HepG2 (cell line): ENCODE measurements around a stretch of chr3.

DNA sequence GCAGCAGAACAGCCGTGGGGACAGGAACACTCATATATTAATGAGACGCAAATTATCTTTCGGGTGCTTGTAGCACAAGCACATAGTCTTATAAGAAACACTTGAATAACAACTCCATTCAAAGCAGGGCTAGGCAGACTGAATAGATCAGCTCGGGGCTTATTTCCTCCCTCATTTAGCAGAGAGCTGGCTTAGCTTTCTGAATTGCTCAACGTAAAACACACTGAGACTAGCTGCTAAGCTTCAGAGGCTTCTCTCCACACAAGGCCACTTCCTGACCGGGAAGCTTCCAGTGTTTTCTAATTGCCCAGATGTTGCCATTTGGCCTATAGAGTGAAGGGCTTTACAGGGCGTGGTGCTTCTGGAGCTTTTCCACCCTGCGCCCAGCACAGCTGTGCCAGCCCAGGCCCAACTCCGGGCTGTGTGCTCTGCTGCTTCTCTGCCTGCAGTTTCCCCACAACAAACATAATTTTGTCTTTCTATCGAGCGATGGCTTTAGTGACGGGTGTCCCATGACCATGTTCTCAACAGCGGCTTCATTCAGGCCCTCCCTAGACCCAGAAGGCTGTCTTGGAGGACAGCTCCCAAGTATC lies 16.6 kb downstream of the FAM240A start:
- RRBS, 2 experiments = no CpG with 5 or more reads among the region's 13 CpGs
CAGE:
- cytosol, long polyA minus RNA = no peak
- cytosol, long polyA plus RNA = no peak
- long polyA plus RNA = no peak
- nucleus, long polyA minus RNA = no peak
- nucleus, long polyA plus RNA = no peak

- RRBS, 2 experiments = no CpG with 5 or more reads among the region's 33 CpGs
CAGE:
- cytosol, long polyA minus RNA = no peak
- cytosol, long polyA plus RNA = no peak
- long polyA plus RNA = no peak
- nucleus, long polyA minus RNA = no peak
- nucleus, long polyA plus RNA = no peak
These were observed 17.4 kb downstream of the FAM240A start for GRCh38 chr3:46629444-46630398.

- RRBS, 2 experiments = no CpG with 5 or more reads among the region's 3 CpGs
CAGE:
- cytosol, long polyA minus RNA = no peak
- cytosol, long polyA plus RNA = no peak
- long polyA plus RNA = no peak
- nucleus, long polyA minus RNA = no peak
- nucleus, long polyA plus RNA = no peak
These were observed 2.7 kb upstream of the ALS2CL start for GRCh38 chr3:46696125-46696647.

GRCh38 chr3:46699920-46700280 lies 1.3 kb upstream of the TMIE start:
- RRBS, 2 experiments = no CpG with 5 or more reads among the region's 5 CpGs
CAGE:
- cytosol, long polyA minus RNA = no peak
- cytosol, long polyA plus RNA = no peak
- long polyA plus RNA = no peak
- nucleus, long polyA minus RNA = no peak
- nucleus, long polyA plus RNA = no peak

DNA sequence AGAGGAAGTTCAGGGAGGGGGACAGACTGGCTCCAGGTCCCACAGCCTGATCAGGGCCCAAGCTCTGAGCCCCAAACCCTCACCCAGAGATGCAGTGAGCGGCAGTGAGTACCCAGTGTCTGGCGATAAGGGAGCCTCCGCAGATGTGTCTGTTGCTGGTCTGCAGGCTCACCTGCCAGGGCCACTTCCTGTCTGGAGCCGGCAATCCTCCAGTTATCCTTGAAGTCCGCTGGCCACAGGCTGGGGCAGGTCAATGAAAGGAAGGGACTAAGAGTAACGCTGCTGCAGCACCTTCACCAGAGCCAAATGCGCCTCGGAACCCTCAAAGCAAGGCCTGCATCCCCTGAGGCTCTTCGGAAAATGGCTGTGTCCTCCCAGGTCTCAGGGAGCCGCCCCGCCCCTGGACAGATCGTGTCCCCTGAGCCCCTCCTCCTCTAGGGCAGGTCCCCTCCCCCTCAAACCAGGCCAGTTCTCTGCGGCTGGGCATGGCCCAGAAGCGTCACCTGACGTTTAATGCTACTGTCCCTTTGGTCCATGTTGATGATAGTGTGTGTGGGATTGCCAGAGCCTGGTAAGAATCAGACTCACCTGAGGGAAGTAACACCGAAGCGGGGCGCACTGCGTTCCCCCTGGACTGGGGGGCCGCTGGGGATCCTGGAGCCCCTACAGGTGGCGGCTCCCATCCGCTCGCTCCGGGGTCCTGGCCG lies 51.5 kb downstream of the MYL3 start:
- RRBS, 2 experiments = 81 to 91% methylated on average over 2 of the region's 25 CpGs
CAGE:
- cytosol, long polyA minus RNA = no peak
- cytosol, long polyA plus RNA = no peak
- long polyA plus RNA = no peak
- nucleus, long polyA minus RNA = no peak
- nucleus, long polyA plus RNA = no peak

- RRBS, 2 experiments = no CpG with 5 or more reads among the region's 6 CpGs
CAGE:
- cytosol, long polyA minus RNA = no peak
- cytosol, long polyA plus RNA = no peak
- long polyA plus RNA = no peak
- nucleus, long polyA minus RNA = no peak
- nucleus, long polyA plus RNA = no peak
These were observed 11.0 kb downstream of the MYL3 start for GRCh38 chr3:46852331-46852580.

DNA sequence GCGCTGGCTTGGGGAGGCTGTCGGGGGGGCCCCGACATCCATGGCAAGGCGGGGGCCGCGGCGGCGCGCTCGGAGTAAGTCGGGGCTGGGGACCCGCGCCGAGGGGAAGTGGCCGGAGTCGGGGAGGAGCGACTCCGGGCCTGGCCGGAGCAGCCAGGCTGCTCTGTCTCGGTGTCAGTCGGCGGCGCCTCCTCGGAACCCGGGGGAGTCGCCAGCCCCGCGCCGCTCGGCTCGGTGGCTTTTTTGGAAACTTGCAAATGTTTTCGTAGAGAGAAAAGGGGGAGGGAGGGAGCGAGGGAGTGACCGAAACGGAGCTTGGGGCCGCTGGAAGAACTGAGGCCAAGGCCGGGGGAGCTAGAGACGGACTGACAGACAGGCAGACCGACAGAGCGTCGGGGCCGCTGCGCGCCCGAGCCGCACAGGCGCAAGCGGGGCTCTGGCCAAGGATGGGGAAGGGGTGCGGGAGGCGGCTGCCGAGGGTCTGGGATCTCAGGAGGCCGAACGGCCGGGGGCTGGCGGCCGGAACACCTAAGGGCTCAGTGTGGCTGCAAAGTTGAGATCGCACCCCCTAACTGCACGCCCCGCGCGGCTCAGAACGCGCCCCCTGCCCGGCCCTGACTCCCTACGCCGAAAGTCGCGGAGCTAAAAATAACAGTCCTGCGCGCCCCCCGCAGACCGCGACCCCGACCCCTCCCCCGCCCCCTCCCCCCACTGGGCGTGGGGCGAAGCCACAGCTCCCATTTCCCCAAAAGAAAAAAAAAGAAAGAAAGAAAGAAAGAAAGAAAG lies 5.1 kb downstream of the PTH1R start:
- RRBS, 2 experiments = 2% methylated on average over 15 of the region's 77 CpGs
CAGE:
- cytosol, long polyA minus RNA = no peak
- cytosol, long polyA plus RNA = no peak
- long polyA plus RNA = no peak
- nucleus, long polyA minus RNA = no peak
- nucleus, long polyA plus RNA = no peak

GRCh38 chr3:46915717-46916614 lies 38.4 kb downstream of the PTH1R start:
- RRBS, 2 experiments = no CpG with 5 or more reads among the region's 7 CpGs
CAGE:
- cytosol, long polyA minus RNA = no peak
- cytosol, long polyA plus RNA = no peak
- long polyA plus RNA = no peak
- nucleus, long polyA minus RNA = no peak
- nucleus, long polyA plus RNA = no peak

GRCh38 chr3:46929806-46930535 lies 46.6 kb downstream of the CCDC12 start:
- RRBS, 2 experiments = no CpG with 5 or more reads among the region's 5 CpGs
CAGE:
- cytosol, long polyA minus RNA = no peak
- cytosol, long polyA plus RNA = no peak
- long polyA plus RNA = no peak
- nucleus, long polyA minus RNA = no peak
- nucleus, long polyA plus RNA = no peak

GRCh38 chr3:46930536-46931432 lies 45.8 kb downstream of the CCDC12 start:
- RRBS, 2 experiments = no CpG with 5 or more reads among the region's 10 CpGs
CAGE:
- cytosol, long polyA minus RNA = no peak
- cytosol, long polyA plus RNA = no peak
- long polyA plus RNA = no peak
- nucleus, long polyA minus RNA = no peak
- nucleus, long polyA plus RNA = no peak

DNA sequence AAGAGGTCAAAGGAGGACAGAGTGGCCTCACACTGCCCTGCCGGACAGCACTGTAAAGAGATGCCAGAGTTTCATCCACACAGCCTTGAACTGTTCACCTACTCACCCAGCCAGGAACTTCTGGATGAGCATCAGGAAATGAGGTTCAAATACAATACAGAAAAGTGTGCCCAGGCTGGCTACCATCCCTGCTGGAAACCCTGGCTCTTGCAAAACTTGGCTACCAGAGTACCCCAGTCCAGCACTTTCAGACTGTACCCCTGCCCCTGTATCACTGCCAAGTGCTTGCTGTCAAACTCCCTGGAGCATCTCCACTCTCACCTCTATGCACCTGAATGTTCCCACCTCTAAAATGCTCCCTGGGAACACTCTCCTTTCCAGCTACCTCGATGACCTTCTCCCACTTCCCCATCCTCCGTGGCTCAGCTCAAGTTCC lies 5.8 kb downstream of the CCDC12 start:
- RRBS, 2 experiments = no CpG with 5 or more reads among the region's 3 CpGs
CAGE:
- cytosol, long polyA minus RNA = no peak
- cytosol, long polyA plus RNA = no peak
- long polyA plus RNA = no peak
- nucleus, long polyA minus RNA = no peak
- nucleus, long polyA plus RNA = no peak

DNA sequence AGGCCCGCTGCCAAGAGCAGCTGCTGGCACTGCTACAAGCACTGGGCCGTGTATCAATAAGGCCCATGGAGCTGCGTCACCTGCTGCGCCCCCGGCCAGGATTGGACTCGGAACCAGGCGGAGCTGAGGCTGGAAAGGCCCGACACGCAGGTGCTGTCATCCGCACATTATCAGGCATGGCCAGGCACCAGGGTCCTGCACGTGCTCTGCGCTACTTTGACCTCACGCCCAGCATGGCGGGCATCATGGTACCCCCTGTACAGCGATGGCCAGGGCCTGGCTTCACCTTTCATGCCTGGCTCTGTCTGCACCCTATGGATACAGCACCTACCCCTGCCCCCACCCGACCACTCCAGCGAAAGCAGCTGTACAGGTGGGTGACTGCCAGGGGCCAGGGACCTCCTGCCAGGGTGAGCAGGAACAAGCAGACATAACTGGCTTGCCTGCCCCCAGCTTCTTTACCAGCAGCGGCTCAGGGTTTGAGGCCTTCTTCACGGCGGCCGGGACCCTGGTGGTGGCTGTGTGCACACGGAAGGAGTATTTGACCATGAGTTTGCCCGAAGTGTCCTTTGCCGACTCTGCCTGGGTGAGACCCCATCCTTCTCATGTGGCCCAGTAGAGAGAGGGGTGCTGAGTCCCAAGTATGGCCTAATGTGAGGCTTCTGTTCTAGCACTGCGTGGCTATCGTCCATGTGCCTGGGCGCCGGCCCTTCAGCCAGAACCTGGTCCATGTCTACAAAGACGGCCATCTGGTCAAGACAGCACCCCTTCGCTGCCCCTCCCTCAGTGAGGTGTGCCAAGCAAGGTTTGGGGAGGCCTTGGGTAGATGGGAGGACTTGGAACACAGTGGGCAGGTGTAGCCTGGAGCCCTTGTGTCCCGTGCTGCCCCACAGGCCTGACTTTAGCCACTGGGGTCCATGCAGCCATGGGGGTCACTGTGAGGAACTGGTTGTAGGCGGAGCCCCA lies 16.1 kb downstream of the NBEAL2 start:
- RRBS, 2 experiments = no CpG with 5 or more reads among the region's 32 CpGs
CAGE:
- cytosol, long polyA minus RNA = no peak
- cytosol, long polyA plus RNA = no peak
- long polyA plus RNA = no peak
- nucleus, long polyA minus RNA = no peak
- nucleus, long polyA plus RNA = no peak

- RRBS, 2 experiments = no CpG with 5 or more reads among the region's 32 CpGs
CAGE:
- cytosol, long polyA minus RNA = no peak
- cytosol, long polyA plus RNA = no peak
- long polyA plus RNA = no peak
- nucleus, long polyA minus RNA = no peak
- nucleus, long polyA plus RNA = no peak
These were observed 19.4 kb downstream of the NBEAL2 start for GRCh38 chr3:46998675-46999519.

GRCh38 chr3:47018778-47019558 lies 39.5 kb downstream of the NBEAL2 start:
- RRBS, 2 experiments = no CpG with 5 or more reads among the region's 3 CpGs
CAGE:
- cytosol, long polyA minus RNA = no peak
- cytosol, long polyA plus RNA = no peak
- long polyA plus RNA = no peak
- nucleus, long polyA minus RNA = no peak
- nucleus, long polyA plus RNA = no peak

- RRBS, 2 experiments = no CpG with 5 or more reads among the region's 7 CpGs
CAGE:
- cytosol, long polyA minus RNA = no peak
- cytosol, long polyA plus RNA = no peak
- long polyA plus RNA = no peak
- nucleus, long polyA minus RNA = no peak
- nucleus, long polyA plus RNA = no peak
These were observed 77.7 kb downstream of the NBEAL2 start for GRCh38 chr3:47057022-47057664.

DNA sequence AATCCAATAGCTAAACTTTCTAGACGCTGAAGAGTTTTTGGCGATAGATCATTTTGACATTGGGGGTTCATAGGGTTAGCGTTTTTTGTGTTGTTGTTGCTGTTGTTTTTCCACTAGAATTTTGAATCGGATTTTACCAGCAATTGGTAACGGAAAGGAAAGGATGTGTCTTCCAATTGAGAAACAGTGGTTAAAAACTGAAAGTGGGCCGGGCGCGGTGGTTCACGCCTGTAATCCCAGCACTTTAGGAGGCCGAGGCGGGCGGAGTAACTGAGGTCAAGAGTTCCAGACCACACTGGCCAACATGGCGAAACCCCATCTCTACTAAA lies 1.1 kb upstream of the SETD2 start:
- RRBS, 2 experiments = no CpG with 5 or more reads among the region's 13 CpGs
CAGE:
- cytosol, long polyA minus RNA = no peak
- cytosol, long polyA plus RNA = no peak
- long polyA plus RNA = no peak
- nucleus, long polyA minus RNA = no peak
- nucleus, long polyA plus RNA = no peak

GRCh38 chr3:47380235-47380479 lies 664 bp upstream of the PTPN23 start:
- RRBS, 2 experiments = under 1 to 2% methylated on average over 5 of the region's 10 CpGs
CAGE:
- cytosol, long polyA minus RNA = no peak
- cytosol, long polyA plus RNA = no peak
- long polyA plus RNA = no peak
- nucleus, long polyA minus RNA = no peak
- nucleus, long polyA plus RNA = no peak

GRCh38 chr3:47515798-47516268 lies 2.3 kb upstream of the ELP6 start:
- RRBS, 2 experiments = no CpG with 5 or more reads among the region's 5 CpGs
CAGE:
- cytosol, long polyA minus RNA = no peak
- cytosol, long polyA plus RNA = no peak
- long polyA plus RNA = no peak
- nucleus, long polyA minus RNA = no peak
- nucleus, long polyA plus RNA = no peak

GRCh38 chr3:47578040-47578516 lies 587 bp downstream of the CSPG5 start:
- RRBS, 2 experiments = 1 to 3% methylated on average over 11 of the region's 50 CpGs
CAGE:
- cytosol, long polyA minus RNA = no peak
- cytosol, long polyA plus RNA = no peak
- long polyA plus RNA = no peak
- nucleus, long polyA minus RNA = no peak
- nucleus, long polyA plus RNA = no peak

DNA sequence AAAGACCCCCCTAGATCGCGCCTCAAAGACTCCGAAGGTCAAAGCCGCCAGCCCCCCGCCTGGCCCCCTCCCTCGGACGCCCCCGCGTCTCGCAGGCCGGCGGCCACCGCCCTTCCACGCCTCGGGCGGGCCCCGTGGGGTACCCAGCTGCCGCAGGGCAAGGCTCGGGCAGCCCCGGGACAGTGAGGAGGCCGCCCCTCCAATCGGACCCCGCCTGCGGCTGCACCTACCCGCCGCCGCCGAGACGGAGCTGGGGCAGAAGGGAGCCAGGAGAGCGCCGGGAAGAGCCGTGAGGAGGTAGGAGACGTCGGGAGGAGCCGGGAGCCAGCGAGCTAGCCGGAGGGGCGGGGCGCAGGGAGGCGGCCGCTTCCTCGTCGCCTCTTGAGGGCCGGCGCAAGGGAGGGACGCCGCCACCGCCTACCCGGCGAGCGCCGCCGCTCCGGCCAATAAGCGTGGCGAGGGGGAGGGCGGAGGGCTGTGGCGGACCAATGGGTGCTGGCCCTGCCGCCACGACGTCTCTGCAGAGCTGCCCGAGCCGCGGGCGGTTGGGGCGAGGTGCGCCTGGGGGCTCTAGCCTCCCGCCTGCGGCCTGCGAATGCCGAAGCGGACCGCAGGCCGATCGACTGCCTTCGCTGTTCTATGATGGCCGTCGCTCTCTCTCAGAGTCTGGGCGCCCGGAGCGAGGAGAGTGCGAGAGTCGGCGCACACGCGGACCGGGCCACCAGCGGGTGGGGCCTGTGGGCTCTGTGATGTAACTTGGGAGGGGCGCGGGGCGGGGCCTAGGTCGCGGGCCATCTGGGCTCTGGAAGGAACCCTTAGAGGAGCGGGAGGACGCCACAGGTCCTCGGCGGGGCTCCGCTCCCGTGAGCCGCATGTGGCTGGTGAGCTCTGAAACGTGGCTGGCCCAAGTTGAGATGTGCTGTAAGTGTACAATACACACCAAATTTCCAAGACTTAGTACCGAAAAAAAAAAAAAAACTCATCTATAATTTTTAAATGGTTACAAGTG lies 72.6 kb upstream of the MAP4 start:
- RRBS, 2 experiments = 1 to 3% methylated on average over 22 to 33 of the region's 102 CpGs
CAGE:
- cytosol, long polyA minus RNA = start-site peak on the minus strand centred at position 306 of the sequence, 66 bp wide, 706 reads; start-site peak on the minus strand centred at position 729 of the sequence, 60 bp wide, 59 reads
- cytosol, long polyA plus RNA = no peak
- long polyA plus RNA = start-site peak on the minus strand centred at position 323 of the sequence, 69 bp wide, 782 and 759 reads in 2 replicates
- nucleus, long polyA minus RNA = no peak
- nucleus, long polyA plus RNA = start-site peak on the minus strand centred at position 324 of the sequence, 71 bp wide, 332 and 477 reads in 2 replicates